CD14-positive monocyte (primary cell): ENCODE measurements around the genes ANKRD22 and IFIT5.

- CAGE, long polyA plus RNA, result no peak
These were observed 164.1 kb downstream of the PTEN start for GRCh38 chr10:88027523-88027991.

DNA sequence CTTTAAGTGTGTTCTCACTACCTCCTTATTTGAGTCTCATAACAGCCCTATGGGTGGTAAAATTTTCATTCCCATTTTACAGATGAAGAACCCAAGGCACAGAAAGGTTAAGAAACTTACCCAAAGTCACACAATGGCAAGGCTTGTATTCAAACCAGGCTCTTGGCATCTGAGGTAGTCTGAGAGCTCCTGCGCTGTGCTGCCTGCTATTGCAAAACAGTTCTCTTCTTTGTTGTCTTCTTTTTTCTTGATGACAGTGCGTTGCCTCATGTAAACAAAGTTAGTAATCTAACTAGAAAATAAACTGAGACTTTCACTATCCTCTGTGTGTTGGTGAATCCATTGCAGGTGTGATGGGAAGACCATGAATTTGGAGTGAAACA is 240.8 kb downstream of the PTEN start:
- CAGE, long polyA plus RNA, result no peak

DNA sequence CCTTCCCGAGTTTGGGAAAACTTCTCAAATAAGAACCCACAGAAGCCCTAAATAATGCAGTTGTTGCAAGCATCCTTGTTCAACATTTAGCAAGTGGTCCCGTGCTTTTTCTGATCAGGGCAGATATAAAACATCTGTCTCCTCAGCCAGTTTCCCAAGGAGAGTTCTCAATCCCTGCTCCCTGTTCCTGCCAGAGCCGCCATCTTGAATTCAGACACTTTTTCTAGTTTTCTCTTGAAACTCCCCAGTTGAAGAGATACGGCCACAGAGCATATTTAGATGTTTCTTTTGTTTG is 349.9 kb downstream of the PTEN start:
- CAGE, long polyA plus RNA, result no peak

- CAGE, long polyA plus RNA, result no peak
These were observed 107.6 kb downstream of the RNLS start for GRCh38 chr10:88475509-88475894.

GRCh38 chr10:88499549-88499901 is 83.6 kb downstream of the RNLS start:
- CAGE, long polyA plus RNA, result no peak

- CAGE, long polyA plus RNA, result no peak
These were observed 13.0 kb upstream of the LIPF start for GRCh38 chr10:88651202-88651659.

- CAGE, long polyA plus RNA, result no peak
These were observed at the start of gene ANKRD22 for GRCh38 chr10:88851496-88852259. TSS of gene ANKRD22 (minus strand) at chr10:88851844.

DNA sequence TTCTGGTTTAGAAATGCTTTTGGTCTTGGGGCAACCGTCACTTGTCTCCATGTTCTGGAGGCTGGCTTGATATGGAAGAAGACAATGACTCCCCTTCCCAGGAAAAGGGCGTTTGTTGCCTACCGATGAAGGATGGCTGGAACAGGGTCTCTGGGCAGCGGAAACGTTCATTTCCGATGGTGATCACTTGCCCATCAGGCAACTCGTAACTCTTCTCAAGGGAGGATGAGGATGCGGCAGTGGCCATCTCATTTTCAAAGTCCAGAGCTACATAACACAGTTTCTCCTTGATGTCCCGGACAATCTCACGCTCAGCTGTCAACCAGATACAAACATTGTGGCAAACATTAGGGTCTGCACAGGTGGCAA is 13.2 kb downstream of the ACTA2 start:
- CAGE, long polyA plus RNA, result no peak

- CAGE, long polyA plus RNA, result no peak
These were observed 54.1 kb downstream of the CH25H start for GRCh38 chr10:89152919-89153442.

DNA sequence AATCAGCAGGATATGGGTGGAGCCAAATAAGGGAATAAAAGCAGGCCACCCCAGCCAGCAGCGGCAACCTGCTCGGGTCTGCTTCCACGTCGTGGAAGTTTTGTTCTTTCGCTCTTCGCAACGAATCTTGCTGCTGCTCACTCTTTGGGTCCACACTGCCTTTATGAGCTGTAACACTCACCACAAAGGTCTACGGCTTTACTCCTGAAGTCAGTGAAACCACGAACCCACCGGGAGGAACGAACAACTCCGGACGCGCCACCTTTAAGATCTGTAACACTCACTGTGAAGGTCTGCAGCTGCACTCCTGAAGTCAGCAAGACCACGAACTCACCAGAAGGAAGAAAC is 1.9 kb upstream of the IFIT5 start:
- CAGE, long polyA plus RNA, result no peak

DNA sequence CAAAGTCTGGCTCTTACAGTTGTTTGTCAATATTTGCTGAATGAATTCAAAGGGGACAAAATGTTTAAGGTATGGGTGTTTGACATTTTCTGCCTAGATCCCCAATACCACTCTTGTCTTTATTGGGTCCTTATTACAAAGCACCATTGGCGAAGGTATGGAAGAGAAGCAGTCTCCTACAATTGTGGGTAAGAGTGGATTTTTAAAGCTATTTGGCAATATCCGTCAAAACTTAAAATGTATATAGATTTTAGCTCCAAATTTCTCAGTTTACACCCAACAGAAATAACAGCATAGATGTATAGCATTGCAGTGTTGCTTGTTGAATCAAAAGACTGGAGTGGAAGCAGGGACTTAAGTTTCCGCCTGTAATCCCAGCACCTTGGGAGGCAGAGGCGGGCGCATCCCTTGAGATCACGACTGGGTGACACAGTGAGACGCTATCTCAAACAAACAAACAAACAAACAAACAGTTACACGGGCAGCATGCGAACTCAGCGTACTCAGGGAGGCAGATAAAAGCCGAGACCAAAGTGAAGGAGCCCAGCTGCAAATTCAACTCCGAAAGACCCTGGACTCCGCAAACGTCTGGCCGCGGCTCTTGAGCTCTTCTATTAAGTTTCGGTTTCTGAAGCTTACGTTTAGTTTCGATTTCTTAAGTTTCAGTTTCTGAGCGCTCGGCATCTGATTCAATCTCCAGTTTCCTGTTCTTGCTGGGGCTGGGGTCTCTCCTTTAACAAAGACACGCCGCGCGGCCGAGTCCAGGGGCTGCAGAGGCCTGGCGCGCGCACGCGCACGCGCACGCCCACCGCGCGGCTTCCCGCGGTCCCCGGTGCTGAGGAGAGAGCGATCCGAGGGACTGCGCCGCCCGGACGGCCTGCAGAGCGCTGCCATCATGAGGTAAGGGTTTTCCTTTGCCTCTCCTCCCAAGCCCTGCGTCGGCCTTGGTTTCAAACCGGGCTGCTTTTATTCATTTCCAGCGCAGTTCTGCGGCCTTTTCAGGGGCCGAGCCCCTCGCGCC is at the start of gene IFIT5:
Gene IFIT5, plus strand, starts transcription at position 665 of the 1,021 bp plus-strand sequence.
- CAGE, long polyA plus RNA, result no peak

- CAGE, long polyA plus RNA, result no peak
These were observed 20.1 kb downstream of the SLC16A12 start for GRCh38 chr10:89515230-89515825.

GRCh38 chr10:89558551-89559268 is 23.3 kb upstream of the SLC16A12 start:
- CAGE, long polyA plus RNA, result no peak

DNA sequence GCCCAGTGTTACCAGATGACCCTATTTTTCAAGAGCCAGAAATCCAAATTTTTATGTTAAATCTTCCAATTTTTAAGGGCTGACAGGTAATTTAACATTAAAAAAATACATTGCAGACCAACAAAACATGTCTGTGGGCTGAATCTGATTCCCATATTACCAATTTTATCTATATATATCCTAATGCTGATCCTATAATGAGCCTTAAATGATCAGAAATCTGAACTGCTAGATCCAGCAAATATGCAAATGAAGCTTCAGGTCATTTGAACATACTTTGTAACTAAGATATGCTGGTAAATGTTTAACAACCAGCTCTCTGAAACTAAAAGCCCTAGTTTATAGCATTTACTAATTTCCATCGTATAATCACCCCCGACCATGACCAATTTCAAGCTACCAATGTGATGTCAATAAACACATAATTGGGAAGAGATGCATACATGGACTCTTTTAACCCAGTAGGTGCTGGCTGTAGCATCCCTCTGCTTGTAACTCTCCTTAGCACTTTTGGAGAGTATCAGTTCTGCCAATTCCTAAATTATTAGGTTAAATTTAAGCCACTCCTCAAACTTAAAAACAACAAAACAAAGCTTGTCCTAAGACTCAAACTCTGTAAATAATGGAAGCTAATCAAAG is 42.1 kb downstream of the PANK1 start:
- CAGE, long polyA plus RNA, result no peak

DNA sequence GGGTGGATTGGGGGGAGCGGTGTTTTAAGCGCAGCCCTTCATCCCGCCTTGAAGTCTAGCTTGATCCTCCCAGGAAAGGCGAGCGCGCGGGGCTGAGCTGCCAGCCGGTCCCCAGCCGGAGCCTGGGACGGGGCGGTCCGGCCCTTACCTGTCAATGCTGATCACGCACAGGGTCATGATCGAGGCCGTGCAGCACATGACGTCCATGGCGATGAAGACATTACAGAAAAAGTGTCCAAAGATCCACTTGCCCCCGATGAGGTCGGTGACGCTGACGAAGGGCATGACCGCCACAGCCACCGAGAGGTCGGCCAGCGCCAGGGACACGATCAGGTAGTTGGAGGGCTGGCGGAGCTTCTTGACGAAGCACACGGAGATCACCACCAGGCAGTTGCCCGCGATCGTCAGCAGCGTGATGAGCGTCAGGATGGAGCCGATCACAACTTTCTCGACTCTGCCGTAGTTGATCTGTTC is 817 bp downstream of the HTR7 start:
- CAGE, long polyA plus RNA, result no peak

DNA sequence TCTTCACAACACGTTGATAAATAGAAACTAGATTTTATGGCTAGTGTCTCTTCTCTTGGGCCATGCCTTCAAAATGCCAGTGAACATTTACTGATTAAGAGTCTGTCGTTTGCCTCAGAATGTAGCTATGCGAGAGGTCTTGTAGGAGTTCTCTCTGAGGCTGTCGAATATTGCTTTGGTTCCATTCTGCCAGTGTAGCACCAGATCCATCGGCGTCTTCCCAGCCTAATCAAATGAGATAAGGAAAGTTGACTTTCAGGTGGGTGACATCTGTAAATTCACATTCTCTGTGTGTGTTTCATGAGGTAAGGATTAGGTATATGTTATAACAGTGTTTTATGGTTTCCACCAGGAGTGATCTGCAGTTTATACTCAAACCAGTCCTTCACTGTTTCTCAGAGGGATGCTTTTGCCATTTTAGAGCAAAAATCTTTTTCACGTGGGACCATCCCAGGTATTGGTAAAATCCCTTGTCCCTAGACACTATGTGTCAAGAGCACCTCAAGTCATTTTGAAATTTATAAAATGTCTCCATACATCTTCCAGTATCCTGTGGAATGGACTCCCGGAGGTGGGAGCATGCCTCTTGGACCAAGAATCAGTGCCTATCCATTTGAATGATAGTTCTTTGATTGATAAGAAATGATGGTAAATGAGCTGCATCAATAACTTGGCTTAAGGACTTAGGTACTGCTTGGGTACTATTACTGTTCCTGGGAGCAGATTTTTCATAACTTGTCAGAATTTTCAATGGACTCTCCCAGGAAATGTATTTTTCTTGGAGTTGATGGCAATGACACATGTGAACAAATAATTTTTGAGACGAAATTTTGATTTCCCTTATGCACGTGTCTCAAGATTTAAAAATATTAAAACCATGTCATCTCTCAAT is 7.9 kb downstream of the ANKRD1 start:
- CAGE, long polyA plus RNA, result no peak

- CAGE, long polyA plus RNA, result no peak
These were observed 2.6 kb downstream of the ANKRD1 start for GRCh38 chr10:90918348-90918660.

DNA sequence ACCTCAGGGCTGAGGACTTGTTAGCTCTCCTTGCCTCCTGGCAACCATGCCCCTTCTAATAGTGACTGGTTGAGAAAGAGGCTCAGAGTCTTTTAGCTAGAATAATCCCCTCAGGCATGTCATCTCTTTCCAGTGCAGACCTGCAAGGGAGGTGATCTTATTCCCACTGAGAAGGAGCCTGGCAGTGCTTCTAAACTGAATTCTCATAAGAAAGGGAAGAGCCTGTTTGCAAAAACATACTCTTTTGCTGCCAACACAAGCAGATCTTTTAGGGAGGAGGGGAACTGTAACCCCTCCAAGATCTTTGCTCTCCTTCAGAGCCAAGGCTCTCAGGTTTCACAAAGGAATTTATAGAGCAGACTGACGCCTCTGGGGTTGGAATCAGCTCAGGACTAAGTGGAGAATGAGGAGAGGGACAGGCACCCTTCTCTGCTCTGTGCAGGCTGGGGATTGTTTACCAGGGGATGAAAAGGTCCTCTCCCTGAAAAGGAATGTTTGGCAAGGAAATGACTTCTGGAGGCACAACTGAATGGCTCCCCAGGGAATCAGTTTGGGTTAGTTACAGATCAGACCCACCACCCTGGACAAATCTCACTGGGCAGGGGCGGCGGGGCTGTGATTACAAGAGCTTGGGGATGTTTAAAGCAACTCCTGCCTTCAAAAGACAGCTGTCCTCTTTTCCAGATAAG is 9.5 kb upstream of the ANKRD1 start:
- CAGE, long polyA plus RNA, result no peak

DNA sequence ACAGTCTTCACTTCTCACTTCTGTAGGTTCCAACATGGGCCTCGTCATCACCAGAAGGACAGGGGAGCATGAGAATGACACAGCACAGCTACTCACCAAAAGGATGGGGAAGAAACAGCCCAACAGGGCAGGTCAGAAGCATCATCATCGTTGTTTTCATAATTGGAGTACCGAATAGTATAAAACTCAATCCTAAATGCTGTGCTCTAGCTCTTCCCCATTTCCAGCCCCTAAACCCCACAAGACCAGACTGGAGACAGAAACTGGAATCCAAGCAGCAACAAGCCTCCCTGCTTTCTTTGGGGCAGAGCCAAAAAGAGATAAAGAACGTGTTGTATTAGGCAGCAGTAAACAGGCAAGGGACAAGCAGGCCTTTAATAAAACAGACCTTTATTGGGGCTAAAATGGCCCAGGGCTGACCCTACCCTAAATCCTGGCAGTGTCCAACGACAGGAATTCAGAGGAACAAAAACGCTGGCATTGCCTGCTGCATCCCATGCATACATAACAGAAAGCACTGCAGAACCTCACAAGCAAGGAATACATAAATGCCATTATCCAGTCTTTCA is 102.4 kb upstream of the ANKRD1 start:
- CAGE, long polyA plus RNA, result no peak

DNA sequence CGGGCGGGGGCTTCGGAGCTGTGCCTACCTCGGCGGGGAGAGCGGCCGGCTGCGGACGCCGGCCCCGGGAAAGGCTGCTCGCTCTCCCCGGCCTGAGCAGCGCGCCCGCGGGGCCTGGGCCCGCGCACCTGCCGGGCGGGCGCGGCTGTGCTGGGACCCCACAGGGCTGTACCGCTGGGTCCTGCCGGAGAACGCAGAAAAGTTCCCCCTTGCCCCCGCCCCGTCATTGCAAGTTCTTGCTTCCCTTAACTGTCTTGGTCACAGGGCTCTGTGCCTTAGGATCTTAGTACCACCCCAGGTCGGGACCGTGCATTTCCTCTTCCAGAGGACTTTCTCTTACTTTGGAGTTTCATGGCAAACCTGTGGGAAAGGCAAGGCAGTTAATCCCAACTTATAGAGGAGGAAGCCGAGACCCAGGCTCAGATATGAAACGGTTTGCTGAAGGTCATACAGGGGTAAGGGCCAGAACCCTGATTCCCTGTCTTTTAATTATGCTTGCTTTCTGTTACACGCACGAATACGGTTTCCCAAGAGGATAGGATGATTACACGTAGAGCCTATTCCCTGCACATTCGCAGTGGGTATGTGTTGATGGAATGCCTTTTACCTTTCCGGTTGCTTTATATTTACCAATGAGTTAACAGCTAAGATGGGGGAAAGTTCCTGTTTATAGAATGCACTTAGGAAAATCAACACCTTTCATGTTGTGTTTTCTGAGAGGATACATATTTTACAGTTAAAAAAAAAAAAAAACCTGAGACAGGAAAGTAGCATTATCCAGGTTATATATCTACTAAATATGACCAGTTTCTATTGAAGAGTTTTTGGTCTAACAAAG is 742 bp downstream of the PCGF5 start:
- CAGE, long polyA plus RNA, result no peak